CD14-positive monocyte (primary cell): Measurements from ENCODE around the gene RNGTT.

DNA sequence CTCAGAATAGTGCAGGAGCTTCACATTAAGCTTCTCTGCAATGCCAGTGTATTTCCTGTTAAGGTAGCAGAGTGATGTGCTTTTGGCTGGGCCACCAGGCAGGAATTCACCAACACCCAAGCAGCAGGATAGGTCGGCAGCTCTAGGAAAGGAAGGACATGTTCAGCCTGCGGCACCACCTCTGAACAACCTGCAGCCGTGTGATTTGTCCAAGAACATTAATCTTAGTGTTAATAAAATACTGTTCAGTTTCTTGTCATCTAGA lies 18.7 kb downstream of the ZNF292 start:
- CAGE, long polyA plus RNA = no peak

DNA sequence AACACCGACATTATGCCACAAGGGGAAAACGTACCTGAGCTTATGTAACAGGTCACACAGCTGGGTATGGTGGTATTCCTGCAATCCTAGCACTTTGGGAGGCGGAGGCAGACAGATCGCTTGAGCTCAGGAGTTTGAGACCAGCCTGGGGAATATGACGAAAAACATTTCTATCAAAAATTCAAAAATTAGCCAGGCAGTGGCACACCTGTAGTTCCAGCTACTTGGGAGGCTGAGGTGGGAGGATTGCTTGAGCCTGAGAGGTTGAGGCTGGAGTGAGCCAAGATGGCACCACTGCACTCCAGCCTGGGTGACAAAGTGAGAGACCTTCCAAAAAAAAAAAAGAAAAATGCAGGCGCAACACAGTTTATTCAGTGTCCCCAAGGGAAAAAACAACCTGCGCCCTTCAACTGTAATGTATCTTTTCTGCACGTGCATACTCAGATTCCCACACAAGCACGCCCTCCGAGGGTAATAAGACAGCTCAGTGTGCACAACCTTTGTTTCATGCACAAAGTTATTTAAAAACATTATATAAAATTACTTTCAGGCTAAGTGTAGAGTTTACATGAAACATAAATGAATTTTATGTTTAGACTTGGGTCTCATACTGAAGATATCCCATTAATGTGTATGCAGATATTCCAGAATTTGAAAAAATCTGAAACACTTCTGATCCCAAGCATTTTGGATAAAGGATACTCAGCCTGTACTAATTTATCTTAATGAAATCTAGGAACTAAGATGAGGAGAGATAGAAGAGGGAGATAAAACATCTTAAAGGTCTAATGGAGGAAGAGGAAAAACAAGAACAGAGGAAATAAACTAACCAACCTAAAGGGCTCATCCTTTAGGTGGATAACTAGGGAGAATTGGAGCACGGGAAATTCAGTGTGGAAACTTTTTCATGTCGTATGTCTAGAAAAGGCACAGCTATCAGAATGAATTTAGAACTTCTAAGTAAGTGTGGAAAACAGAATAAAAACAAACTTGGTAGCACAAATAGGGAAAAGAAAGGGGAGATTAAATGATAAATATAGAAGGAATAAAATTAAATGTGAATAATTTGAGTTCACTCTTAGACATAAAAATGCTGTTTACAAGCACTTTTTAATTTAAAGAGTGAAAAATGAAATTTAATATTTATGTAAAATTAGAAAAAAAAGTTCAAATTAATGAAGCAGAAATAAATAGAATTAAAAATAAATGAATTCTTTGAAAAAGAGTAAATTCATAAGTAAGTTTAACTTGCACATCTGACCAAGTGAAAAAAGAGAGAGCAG lies 38.3 kb downstream of the ZNF292 start:
- CAGE, long polyA plus RNA = no peak

- CAGE, long polyA plus RNA = no peak
These were observed 27.6 kb downstream of the ORC3 start for GRCh38 chr6:87617497-87617921.

DNA sequence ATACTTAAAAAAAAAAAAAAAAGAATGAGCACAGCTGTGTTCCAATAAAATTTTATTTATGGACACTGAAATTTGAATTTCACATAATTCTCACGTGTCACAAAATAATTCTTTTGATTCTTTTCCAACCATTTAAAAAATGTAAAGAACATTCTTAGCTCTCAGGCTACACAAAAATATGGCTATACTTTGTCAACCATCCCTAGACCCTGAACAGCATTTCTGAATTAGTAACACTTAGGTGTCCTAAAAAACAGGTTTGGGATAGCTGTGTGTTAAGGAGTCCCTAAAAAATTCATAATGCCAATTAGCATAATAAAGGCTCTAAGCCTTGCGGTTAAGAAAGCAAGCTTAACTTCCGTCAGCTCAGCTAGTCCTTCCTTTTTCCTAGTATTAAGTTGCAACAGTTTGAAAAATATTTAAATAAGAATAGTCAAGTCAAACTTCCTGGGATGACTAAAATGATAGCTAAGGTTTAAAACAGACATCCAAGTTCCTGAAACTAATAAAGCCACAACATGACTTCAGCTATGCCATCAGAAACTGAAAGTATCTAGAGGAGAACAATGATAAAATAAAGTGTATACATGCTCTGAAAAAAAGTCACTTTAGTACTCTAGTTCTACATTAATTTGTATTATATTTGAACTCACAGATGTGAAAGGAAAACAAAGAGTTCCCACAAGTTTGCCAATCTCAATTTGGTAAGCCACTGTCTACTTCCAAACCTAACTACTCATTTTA lies 3.5 kb downstream of the AKIRIN2 start:
- CAGE, long polyA plus RNA = no peak

- CAGE, long polyA plus RNA = start-site peak on the minus strand at chr6:87732395-87732519, 64 and 239 reads in 2 replicates
These were observed 30.3 kb upstream of the AKIRIN2 start for GRCh38 chr6:87732240-87732756.

DNA sequence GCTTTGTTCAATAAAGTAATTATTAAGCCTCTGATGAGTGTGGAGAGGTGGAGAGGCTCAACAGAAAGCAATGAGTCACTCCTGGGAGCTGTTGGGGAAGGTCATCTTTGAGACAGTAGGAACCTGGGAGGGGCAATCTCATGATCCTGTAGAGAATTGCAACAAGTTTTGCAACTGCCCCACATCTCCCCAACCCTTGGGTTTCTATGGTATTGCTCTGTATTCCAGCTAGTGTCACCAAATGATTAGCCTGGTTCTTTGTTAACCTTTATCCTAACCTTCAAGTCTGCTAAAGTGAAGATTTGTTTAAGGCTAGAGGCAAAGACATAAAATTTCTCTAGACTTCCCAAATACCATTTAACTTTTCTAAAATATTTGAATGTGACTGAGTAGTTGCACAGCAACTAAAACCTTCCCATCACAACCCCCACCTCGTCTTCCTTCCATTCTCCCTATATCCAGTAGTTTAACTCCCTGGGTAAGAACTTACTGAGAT lies 87.7 kb upstream of the AKIRIN2 start:
- CAGE, long polyA plus RNA = no peak

DNA sequence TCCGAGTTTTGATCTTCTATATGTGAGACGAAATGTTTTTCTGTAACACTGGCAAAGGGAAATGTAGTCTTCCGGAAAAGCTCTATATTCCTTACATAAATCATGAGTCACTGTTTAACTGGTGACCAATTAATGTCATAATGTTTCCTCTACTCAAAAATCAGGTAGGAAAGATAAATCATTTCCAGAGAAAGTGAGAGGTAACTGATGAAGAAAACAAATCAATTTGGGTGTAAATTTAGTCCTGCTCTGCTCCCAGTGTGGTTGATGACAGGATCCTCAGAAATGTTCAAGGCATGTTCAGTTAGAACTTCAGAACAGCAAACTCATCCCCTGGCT lies 38.9 kb upstream of the SPACA1 start:
- CAGE, long polyA plus RNA = no peak

- CAGE, long polyA plus RNA = no peak
These were observed 12.0 kb upstream of the CNR1 start for GRCh38 chr6:88178141-88178471.

GRCh38 chr6:88179592-88180315 lies 13.6 kb upstream of the CNR1 start:
- CAGE, long polyA plus RNA = no peak

DNA sequence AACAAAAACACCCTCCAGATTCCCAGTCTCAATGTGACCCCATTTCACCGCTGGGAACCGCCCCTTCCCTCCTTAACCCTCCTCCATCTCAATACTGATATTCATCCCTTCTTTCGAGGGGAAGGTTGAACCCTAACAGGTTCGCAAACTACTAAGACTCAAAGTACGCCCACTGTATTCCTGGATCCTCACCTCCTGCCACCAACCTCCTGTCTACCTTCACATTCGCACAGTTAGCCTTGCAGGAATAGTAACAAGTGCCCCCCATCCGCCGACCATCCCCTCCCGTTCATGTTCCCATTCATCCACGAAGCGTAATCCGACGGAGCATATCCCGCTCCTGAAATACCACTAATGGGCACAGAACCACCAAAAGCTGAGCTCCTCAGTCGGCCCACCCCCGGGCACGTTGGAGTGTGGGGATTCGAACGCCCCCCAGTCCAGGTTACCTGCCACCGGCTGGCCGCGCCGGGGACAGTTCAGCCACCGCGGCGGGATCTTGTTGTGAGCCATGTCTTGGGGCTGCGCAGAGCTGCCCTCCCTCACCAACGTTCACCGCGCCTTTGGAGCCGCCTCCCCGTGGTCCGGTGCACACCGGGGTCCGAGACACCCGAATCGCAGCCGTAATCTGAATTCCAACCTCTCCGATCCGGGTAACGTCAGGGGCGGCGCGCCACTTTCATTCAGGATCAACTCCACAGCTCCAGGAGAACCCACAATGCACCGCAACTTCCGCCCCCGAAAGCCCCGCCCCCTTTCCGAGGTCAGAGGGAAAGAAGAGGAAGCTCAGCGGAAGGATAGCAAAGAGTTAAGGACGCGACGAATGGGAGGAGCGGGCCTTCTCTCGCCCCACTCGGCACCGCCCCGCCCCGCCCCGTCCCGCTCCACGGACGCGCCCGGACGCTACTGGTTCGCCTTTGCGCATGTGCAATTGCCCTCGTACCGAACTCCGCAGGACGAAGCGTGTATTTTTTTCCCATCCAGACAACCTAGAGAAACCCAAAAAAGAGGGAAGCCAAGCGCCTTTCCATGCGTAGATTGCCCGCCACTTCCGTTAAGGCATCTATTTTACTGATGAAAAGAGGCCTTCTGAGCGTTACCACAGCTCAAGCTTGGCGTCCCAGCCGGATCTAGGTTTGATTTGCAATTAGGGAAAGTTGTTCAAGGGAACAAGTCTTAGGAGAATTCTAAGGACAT lies at the start of gene RNGTT:
RNGTT (minus strand) TSS at position 722 of the 1,197 bp plus-strand sequence.
- CAGE, long polyA plus RNA = no peak

- CAGE, long polyA plus RNA = no peak
These were observed 647 bp upstream of the PNRC1 start for GRCh38 chr6:89080027-89080180.

- CAGE, long polyA plus RNA = no peak
These were observed 291 bp upstream of the SRSF12 start for GRCh38 chr6:89118226-89118498.

DNA sequence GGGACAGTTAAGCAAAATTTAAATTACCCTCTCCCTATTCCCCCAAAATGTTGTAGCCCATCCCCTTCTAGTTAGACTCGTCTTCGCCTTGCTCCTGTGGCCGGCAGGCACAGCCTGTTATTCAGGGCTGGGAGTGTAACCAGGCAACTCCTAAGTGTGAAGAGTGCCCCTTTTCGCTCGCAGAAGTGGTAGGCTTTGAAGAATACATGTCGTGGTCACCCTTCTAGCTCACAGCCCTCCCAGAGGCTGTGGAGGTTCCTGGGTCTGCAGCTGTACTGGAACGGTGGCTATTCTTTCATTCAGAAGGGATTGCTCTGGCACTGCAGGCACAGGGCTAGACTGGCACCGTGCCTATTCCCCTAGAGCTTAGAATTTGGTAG lies 973 bp upstream of the SRSF12 start:
- CAGE, long polyA plus RNA = no peak

- CAGE, long polyA plus RNA = no peak
These were observed 13.9 kb upstream of the GABRR1 start for GRCh38 chr6:89231107-89231422.

DNA sequence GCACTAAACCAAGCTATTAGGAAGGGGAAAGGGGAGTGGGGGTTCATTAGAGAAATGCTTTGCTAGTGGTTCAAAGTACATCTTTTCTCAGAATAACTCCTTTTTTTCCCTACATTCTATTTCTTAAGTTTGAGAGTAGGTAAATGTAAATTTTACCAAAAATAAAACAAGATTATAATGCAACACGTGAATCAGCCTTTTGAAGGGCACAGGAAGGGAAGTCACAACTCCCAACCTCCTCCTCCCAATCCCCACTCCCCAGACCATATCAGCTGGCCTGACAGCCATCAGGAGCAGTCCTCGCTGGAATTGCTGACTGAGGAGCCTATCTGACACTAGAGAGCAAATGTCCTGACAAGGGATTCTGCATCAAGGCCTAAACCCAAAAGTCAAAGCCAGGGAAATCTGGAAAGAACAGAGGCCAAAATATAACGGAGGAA lies 2.7 kb downstream of the RRAGD start:
- CAGE, long polyA plus RNA = no peak

- CAGE, long polyA plus RNA = no peak
These were observed 76.5 kb downstream of the LYRM2 start for GRCh38 chr6:89561948-89562474.

DNA sequence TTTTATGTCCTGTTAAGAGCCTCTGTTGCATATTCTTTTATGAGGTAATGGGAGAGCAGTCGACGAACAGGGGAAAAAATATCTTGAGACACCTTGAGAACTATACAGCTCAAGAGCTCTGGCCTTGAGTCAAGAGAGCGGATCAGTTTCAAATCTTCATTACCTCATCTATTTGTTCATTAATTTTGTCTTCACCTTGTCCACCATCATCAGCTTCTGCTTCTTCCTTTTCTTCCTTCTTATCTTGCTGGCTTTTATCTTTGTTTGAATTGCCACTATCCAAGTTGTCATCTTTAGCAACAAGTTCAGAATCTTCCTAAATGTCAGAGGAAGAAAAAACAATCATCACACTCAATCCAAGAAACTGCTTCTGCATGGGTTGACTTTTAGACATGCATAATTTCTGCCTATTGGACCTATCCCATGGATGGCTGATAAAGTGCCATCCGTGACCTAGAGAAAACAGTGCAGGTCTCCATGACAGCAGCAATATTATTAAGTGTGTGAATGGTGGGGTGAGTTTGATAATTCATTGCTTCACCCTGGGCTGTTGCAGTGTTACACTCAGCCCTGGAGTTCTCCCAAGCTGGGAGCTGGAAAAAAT lies 23.5 kb upstream of the LYRM2 start:
- CAGE, long polyA plus RNA = no peak

GRCh38 chr6:89671980-89672382 lies 33.4 kb upstream of the LYRM2 start:
- CAGE, long polyA plus RNA = no peak

DNA sequence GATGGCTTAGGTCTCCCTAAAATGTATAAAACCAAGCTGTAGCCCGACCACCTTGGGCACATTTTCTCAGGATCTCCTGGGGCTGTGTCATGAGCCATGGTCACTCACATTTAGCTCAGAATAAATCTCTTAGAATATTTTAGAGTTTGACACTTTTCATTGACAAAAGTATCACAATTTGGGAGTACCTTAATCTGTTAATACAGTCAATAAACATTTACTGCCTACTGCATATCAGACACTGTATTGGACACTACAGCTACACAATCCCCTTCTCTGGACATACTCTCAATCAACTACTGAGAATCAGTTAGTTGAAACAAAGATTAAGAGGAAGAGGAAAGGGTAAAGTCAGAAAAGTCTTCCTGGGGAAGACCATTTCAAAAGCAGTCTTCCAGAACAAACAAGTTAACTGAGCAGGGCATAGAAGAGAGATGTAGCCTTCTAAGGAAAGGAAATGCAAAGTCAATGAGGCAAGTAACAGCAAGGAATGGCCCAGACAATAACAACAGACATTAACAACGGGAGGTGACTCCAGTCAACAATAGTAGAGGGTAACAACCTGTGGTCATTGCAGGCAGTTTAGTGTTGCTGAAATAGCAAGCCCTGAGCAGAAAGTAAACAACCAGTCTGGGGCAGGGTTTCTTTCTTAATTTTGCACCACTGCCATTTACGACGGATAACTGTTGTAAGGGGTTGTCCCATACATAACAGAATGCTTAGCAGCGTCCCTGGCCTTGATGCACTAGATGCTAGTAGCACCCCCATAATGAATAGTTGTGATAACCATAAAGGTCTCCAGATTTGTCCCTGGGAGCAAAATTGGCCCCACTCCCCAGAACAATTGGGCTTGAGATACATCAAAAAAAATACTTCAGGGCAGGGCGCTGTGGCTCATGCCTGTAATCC lies 2.2 kb downstream of the MDN1 start:
- CAGE, long polyA plus RNA = no peak

- CAGE, long polyA plus RNA = no peak
These were observed 15.4 kb upstream of the MDN1 start for GRCh38 chr6:89834823-89835513.